Sciatic nerve (tissue), 1 donor: Measurements from ENCODE around the gene EED.

GRCh38 chr11:83693171-83693967 is 407.2 kb upstream of the CCDC90B start:
- PRO-cap = no peak

DNA sequence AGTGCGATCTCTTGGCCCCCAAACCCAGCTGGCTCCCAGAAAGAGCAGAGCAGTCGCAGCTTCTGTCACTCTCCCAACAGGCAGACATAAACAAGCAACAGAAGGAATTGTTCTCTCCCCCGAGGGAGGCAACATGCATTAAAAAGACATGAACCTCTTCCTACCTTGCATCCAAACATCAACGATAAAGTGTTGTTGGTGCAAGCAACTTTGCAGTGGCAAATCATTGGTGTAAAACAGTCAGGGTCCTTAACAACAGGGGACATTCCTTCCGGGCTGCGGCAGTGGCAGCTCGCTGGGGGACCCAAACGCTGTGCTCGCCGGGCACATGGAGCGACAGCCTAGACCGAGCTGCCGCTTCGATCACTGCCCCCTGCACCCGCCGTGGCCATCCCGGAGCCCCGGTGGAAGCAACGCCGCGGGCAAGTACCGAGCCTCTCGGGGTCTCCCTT is 907.0 kb downstream of the DLG2 start:
- PRO-cap = no peak

DNA sequence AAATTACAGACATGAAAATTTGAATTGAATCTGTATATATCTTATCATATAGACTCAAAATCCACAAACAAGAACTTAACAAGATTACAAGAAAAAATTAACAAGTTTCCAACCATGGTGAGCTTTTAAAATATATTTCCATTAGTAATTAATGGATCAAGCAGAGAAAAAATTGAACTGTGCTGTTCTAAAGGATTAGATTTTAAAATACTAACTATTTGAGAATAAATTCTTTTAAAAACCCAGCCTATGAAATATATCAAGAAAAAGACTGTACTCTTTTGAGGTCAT is 152.9 kb downstream of the DLG2 start:
- PRO-cap = unidirectional peak, minus-strand start at position 76 of the sequence

- PRO-cap = no peak
Observed at GRCh38 chr11:85659295-85660132, 5.4 kb downstream of the CREBZF start.

DNA sequence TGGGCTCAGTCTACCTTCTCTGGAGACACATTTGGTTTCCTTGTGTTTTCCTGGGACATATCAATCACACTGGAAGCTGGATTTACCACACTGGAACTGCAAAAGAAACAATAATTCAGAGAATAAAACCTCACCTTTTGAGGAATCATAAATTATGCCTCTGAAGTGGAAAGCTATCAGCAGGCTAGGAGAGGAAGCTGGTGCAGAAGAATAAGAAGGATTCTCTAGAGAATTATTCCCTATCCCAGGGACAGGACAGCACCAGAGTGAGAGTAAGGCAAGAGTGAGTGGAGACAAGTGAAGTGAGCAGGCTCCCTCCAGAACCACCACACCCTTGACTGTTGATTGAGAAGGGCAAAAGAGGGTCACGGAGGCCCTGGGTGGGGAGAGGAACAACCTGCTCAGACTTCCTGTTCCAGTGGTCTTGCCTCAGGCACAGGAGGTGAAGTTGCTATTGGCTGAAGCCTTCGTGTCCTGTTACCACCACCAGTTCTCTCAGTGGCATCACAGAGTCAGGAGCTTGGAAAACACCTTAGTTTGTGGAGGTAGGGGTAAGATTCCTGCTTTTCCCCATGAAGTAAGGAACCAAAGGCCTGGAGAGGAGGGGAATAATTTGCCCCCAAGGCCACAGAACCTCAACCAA is 51.7 kb upstream of the CCDC89 start:
- PRO-cap = no peak

DNA sequence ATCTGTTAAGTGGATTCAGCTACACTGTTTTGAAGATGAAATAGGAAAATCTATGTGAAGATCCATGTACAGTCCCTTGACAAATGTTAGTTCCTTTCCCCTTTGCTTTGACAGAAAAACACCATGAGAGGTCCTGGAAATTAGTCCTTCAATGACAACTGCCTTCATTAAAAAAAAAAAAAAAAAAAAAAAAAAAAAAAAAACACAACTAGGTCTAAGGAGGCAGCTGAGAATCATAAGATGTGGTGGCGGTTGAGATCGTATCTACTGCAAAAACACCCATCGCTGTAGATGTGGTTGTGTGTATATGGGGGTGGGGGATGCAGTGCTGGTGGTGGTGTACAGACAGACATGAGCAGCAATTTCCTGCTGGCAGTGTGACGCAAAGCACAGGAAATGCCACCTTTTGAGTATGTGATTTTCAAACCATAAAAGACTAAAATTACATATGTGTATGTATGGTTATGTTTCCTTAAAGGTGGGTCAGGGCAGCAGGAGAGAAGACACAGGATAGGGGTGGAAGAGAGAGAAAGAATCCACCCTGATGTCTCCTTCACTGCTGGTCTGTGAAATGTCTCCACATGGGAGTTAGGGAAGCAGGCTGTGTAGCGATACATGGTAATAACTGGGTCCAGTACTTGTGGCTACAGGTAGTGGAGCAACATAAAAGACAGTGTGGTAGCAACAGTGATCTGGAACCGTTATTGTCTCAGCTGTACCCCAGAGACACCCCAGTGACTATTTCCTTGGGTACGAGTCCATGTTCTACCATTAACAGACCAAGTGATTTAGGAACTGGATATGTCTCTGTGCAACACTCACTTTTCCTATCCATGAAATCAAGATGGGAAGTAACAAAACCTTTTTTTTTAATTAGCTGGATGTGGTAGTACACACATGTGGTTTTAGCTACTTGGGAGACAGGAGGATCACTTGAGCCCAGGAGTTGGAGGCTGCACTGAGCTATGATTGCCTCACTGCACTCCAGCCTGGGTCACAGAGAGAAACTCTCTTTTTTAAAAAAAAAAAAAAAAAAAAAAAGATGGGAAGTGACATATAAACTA is 57.9 kb downstream of the SYTL2 start:
- PRO-cap = unidirectional peak, plus-strand start at position 475 of the sequence

DNA sequence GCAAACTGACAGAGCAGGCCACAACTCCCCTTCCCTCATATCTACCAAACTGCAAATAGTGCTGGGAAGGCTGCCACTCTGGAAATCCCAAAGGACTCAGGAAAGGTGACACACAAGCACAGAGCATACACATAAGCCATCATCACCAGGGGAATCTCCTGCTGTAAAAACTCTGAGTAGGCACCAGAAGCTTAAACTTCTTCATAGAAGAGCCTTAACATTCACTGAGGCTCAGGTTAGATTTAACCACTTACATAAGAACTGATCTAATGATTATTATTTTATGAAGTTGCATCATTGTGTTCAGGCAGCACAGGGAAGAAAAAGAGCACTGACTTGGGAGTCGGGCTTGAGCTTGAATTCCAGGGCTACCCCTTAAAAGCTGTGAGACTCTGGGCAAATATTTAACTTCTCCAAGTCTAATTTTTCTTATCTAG is 15.1 kb downstream of the SYTL2 start:
- PRO-cap = no peak

DNA sequence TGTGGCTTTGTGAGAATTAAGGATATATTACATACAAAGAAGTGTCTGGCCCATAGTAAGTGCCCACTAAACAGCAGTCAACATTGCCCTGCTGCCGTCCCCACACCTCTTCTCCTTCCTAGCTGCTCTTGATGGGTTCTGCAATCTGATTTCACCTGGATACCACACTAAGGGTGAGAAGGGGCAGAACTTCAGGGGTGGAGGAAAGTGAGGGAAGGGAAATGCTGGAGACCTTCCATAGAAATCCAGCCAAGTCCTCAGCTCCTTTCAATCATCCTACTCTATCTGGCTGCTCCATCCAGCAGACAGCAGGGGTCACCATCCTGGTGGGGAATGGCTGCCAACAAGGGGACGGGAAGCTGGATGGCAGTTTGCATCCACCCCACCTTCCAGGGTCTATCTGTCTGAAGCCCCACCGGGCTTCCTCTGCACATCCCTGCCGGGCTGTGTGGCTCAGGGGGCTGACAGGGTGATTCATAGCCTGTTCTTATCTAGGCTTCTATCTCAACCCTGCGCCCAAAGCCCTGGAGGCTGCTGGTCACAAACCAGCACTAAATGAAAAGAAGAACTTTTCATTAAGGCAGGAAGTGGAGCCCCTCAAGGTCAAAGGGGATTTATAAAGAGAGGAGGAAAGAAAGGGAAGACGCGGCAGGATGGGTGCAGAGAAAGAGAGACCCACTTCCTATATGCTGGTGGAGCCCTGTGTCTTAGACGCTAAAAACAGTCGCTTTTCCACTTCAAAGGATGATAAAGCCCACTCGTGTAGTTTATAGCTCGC is 1.1 kb downstream of the SYTL2 start:
- PRO-cap = no peak

DNA sequence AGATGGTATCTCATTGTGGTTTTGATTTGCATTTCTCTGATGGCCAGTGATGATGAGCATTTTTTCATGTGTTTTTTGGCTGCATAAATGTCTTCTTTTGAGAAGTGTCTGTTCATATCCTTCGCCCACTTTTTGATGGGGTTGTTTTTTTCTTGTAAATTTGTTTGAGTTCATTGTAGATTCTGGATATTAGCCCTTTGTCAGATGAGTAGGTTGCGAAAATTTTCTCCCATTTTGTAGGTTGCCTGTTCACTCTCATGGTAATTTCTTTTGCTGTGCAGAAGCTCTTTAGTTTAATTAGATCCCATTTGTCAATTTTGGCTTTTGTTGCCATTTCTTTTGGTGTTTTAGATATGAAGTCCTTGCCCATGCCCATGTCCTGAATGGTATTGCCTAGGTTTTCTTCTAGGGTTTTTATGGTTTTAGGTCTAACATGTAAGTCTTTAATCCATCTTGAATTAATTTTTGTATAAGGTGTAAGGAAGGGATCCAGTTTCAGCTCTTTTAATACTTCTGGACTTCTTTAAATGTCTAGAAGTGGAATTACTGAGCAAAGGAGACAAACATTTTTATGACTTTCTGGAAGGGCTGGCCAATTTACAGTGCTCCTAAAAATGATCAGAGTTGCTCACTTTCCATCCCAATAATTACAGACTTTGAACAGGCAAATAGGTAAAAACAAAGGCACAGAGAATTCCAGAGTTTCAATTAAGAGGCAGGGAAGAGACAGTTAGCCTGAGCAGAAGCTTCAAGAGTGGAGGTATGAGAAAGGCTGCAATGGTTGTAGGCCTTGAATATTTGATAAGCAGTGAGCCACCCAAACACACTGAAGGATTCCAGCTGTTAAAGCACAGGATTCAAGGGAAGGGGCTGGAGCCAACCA is 97.8 kb downstream of the CCDC83 start:
- PRO-cap = no peak

GRCh38 chr11:85983728-85984102 is 85.2 kb downstream of the PICALM start:
- PRO-cap = no peak

DNA sequence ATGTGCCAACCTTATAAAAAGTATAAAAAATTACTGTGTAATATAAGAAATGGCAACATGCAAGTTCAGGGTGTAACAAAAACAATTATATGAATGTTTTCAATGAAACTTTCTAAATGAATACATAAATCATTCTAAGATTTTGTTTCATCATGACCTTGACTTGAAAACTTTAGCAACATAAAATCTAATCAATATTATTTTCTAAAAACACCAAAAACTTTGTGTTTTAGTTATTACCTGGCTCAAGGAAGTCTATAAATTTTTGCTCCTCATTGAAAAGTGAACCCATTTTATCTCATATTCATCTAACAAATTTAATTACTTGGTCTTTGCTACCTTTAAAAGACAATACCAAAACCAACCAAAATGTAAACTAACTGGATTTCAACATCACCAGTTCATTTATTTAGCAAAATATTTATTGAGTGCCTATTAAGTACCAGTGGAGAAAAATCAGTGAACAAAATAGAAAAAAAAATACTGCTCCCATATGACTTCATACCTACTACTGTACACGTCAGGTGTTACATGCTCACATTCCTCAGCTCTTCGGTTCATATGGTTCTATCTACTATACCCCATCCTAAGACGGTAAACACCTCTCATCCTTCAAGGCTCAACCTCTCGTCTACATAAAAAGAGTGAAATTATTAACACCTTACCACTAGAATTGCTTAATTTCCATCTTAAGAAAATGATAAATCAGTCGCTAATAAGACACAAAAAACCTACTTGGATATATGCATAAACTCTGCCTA is 45.8 kb downstream of the PICALM start:
- PRO-cap = no peak

DNA sequence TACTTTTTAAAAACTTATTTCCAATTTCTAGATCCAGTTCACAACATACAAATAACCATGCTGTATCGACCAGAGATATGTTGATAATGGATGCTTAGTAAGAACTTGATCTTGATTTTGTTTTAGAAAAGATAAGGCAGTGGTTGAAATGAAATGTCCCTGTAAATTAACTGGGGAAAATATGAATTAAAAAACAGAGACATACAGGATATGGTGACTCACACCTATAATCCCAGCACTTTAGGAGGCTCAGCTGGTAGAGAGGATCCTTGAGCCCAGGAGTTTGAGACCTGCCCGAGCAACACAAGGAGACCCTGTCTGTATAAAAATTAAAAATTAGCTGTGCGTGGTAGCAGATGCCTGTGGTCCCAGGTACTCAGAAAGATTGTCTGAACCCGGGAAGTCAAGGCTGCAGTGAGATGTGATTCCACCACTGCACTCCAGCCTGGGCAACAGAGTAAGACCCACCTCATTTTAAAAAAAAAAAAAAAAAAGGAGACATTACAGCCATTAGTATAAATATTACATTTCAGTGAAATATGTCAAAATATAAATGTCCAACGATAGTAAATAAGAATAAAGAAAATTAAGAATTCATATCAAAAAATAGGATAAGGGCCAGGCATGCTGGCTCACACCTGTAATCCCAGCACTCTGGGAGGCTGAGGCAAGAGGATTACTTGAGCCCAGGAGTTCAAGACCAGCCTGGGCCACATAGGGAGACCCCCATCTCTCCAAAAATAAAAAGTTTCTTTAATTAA is 4.5 kb downstream of the PICALM start:
- PRO-cap = no peak

- PRO-cap = bidirectional peak, plus-strand start at chr11:86068269, minus-strand start at chr11:86068297; bidirectional peak, plus-strand start at chr11:86068453, minus-strand start at chr11:86068340; bidirectional peak, plus-strand start at chr11:86068534, minus-strand start at chr11:86068552
Observed at GRCh38 chr11:86067993-86068606, 784 bp downstream of the PICALM start.

DNA sequence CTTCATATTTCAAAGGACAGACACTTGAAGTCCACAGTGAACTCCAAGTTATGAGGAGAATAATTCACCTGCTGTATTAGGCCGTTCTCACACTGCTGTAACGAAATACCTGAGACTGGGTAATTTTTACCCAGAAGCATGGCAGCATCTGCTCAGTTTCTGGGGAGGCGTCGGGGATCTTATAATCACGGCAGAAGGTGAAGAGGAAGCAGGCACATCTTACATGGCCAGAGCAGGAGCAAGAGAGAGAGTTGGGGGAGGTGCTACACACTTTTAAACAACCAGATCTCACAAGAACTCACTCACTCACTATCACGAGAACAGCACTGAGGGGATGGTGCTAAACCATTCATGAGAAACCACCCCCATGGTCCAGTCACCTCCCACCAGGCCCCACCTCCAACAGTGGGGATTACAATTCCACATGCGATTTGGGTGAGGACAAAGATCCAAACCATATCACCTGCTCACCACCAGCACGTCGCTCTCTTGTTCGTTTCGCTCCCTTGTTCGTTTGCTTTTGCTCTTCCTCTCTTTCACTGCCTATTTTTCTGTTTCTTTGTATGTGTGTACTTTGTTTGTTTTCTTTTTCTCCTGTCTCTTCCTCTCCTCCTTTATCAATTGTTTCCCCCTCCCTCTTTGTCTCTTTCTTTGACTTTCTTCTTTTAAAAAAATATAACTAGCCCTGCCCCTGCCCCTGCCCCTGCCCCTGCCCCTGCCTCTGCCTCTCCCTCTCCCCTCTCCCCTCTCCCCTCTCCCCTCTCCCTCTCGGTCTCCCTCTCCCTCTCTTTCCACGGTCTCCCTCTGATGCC is 40.4 kb upstream of the PICALM start:
- PRO-cap = no peak

- PRO-cap = bidirectional peak, plus-strand start at chr11:86244789, minus-strand start at chr11:86244427; bidirectional peak, plus-strand start at chr11:86245236, minus-strand start at chr11:86245077; unidirectional peak, plus-strand start at chr11:86245501
Observed at GRCh38 chr11:86244649-86245741, at the start of gene EED. EED (plus strand) TSS chr11:86244753.

DNA sequence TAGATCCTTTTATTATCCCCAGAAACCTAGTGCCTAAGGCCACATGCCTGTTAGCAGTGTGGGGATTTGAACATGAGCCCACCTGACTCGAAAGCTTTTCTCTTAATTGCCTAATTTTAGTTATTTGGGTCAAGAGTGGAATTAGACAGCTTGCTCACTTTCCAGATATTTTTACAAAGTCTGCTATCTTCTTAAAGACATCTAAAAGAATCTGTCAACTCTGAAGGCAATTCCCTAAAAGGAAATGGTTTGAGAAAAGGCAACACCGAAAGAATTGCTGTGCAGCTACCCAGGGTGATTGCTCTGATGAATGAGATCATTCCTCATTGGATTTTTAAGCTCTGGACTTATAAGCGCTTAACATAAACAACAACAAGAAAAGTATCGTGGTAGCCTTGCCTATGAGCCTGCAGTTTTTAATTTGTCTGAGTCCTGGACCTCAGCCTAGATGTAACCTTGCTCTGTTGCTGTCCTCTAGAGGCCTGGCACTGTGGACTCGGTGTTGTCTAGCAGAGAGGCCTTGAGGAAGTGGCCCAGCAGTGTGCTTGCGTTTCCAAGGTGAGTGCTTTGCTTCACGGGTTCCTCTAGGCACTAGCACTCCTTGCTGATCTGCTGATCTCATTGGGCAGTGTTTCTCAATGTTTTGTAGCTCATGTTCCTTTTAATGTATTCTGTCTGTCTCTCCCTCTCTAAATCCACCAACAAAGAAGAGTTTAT is 20.3 kb downstream of the CCDC81 start:
- PRO-cap = no peak

DNA sequence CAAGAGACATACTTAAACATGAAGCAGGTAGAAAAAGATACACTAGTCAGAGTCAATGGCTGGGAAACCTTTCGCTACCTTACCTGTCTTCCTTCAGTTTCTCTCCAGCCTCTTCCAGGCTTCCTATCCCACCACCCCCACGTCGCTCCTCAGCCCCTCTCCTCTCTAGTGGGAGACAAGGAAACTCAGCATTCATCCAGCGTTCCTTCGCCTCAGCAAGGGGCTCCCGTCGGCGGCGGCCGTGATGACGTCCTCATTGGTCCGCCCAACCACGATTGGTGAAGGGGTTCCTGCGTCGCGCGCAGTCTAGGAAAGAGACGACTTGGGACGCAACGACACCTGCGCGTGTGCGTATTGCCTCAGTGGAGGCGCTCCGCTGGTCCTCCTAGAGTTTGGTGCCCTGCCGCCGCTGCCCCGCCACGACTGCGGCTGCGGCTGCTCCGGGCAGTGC is 56.5 kb downstream of the CCDC81 start:
- PRO-cap = no peak

GRCh38 chr11:86449676-86450326 is 75.1 kb downstream of the CCDC81 start:
- PRO-cap = no peak

DNA sequence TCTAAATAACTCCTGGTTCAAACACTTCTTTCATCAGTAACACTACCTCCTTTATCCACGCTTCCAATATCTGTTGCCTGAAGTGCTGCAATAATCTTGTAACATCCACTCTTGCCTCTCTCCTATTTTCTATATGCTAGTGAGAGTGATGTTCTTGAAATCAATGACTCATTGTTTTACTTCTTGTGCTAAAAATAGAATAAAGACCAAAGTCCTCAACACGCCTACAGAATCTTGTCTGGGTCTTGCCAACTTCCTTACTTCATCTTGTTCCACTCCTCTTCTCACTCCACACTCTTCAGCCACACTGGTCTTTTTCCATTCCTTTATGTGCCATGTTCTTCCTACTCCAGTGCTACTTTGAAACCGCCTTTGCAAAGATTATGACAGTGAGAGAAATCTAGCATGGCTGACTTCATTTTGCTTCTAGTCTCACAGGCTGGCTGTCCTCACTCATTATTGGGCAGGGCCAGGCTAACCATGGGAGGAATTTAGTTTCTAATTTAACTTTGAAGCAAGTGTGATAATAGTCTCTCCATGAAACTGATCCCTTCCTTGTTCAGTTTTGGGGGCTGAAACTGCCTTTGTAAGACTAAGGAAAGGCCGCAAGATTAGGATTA is 136.5 kb downstream of the CCDC81 start:
- PRO-cap = no peak

GRCh38 chr11:86670809-86671364 is 129.5 kb upstream of the PRSS23 start:
- PRO-cap = no peak